Mesenchymal stem cell of Wharton's jelly (primary cell): Measurements from ENCODE around the genes DUS3L and CAPS.

DNA sequence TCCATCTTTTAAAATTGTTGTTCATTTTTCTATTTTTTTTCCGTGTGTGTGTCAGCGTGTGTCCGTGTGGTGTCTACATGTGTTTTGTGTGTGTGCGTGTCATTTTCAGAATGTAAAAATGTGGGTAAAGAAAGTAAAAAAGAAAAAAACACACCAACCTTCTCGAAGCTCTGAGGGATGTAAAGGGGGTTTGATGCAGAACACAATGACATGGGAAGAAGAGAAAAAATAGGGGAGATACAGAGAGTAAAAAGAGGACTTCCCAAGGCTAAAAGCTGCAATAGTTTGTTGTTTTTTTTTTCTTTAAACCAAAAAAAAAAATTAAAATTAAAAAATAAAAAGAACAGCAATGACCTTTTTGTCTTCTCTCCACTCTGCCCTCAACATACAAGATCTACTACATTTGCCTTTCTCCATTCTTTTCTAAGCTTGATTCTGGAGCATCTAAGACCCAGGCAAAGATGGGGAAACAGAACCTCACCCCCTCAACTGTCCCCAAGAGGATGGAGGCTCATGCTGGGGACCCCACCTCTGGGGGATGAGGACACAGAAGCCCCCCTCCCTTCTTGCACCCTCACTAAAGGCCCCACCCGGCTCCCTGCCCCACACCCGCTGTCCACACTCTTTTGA, 84.5 kb downstream of the PTPRS start:
- CAGE, long polyA plus RNA: no peak

DNA sequence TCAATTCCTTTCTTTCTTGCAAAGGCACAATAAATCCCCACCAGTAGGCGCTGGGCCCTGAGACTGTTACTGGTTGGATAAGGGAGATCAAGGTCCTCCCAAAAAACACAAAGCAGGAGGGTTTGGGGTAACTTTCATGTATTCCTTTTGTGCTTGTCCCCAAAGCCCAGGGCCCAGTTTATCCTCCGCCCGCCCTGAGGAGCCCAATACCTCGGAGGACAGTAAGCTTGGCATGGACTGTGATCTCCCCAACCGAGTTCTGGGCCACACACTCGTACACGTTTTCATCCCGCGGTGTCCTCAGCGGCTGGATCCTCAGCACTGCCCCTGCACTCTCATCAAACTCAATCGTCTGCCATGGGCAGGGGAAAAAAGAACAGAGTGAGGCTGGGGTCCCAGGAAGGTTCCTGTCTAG, 67.4 kb downstream of the PTPRS start:
- CAGE, long polyA plus RNA: no peak

DNA sequence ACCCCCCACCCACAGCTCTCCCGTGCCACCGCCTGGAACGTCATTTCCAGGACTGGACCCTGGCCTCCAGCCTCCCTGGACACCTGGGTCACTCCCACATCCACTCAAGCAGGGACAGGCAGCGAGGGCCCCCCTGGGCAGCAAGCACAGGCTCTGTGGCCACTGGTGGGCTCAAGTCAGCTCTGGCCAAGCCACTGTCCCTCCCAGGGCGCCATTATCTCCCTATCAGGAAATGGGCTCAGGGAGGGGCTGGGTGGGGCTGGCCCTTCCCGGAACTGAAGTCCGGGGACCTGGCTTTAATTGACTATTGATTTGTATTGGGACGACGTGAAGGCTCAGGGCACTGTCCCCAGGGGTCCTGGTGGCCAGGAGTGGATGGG, 49.8 kb downstream of the PTPRS start:
- CAGE, long polyA plus RNA: no peak

DNA sequence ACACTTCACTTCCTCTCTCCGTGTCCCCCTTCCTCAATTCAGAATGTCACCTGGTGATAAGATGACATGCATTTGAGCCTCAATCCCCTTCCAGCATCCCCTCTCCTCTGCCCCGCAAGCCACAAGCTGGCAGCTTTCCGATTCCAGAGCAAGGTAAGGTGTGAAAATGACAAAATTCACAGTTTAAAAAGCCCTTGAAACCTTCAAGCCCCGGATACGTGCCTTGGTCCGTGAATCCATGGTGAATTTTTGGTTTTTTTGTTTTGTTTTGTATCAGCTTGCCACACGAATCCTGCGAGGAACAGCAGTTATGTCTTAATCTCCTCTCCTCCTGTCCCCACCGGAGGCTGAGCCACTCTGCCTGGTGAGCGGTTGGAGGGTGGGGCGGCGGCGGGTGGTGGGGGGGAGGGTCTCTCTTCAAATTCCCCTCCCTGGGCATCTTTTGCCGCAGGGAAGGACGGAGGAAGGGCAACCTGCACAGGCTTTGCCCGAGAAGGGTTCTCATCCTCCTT, 4.1 kb downstream of the PTPRS start:
- CAGE, long polyA plus RNA: no peak

- CAGE, long polyA plus RNA: no peak
Measured at GRCh38 chr19:5546353-5546837, 76.2 kb downstream of the SAFB2 start.

GRCh38 chr19:5668978-5669416, 11.3 kb downstream of the MICOS13 start:
- CAGE, long polyA plus RNA: no peak

DNA sequence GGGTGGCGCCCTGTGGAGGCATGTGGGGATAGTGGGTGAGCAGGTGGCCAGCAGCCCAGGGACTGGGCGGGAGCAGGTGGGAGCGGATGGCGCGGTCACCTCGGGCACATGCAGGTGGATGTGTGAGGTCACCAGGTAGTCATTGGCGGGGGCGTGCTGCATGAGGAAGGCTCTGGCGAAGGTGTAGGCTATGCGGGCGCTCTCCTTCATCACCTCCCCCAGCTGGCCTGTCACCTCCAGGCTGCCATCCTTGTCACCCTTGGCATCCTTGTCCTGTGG, 3.3 kb downstream of the RPL36 start:
- CAGE, long polyA plus RNA: no peak

GRCh38 chr19:5791082-5791564, at the start of gene DUS3L:
Gene DUS3L, minus strand, starts transcription at chr19:5791163.
- CAGE, long polyA plus RNA: no peak

DNA sequence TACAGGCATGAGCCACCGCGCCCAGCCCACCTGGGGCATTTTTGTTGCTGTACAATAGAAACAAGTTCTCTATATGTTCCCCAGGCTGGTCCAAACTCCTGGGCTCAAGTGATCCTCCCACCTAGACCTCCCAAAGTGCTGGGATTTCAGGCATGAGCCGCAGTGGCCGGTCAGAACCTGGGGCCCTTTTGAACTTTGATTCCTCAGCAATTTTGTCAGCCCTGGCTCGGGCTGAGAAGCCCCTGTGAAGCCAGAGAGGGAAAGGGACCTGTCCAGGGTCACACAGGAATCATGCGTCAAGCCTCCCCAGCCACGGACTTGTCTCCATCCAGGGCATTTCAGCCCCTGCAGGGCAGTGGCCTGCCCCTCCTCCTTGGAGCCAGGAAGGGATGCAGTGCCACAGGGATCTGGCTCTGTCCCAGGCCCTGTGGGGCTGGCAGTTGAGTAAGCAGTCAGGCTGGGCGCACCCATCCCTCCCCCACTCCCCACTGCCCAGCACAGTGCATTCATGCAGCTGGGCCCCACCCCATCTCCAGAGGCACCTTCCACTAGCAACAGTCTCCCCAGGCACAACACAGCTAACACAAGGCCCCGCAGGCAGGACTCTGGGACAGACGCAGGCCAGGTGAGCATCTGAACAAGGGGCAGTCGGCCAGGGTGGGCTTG, at the start of gene CAPS:
CAPS (plus strand) TSS at position 570 of the 666 bp plus-strand sequence.
- CAGE, long polyA plus RNA: no peak

GRCh38 chr19:5966056-5966775, 11.7 kb downstream of the RANBP3 start:
- CAGE, long polyA plus RNA: no peak

DNA sequence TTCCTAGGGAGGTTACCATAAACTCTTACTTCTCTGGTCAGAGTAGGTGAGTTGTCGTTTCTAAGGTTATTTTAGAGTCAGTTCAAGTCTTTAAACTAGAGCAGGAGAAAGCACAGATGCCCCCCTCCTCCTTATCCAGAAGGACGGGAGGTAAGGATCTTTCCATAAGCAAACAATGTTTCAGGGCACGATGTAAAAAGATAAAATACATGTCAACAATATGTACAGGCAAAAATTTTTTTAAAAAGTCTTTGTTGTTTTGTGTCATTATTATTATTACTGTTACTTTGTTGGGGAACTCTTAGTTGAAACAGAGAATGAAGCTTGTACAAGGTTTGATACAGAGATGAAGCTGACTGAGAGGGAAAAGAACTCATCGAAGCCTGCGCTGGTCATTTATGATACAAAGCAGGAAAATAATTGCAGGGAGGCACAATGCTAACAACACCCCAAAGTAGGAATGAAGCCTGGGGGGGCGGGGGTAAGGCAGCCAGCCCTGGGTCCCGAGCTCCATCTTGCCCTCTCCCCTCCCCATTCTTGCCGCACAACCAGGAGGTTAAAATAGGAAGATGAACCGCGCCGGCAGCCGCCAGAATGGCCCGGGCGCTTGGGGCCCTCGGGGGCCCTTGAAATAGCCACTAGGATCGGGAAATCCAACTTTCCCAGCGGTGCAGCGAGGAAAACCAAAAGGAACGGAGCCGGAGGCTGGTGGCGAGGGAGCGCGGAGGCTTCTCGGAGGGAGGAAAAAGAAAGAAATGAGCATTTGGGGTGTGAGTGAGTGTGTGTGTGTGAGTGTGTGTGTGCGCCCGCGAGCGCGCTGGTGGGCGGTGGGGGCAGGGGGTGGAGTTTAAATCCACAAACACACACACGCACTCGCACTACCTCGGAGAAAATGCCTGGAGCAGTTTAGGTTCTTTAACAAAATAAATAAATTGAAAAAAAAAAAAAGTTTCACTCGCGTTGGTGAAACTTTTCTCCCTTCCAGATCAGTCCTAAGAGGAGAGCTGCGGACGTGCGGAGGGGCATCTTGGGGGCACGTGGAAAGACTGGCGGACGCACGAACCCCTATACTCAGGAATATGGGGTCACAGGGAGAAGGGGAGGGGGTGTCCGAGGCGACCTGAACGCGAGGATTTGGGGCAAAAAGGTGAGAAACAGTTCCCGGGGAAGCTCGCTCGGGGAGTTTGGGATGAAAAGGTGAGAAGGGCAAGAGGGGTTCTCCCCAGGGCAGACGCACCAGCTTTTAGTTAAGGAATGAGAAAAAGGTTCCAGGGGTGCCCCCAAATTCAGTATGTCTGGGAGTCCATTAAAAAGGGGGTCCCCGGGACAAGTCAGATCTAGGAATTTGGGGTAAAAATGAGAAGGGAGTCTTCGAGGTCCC, 1.6 kb downstream of the RFX2 start:
- CAGE, long polyA plus RNA: no peak

DNA sequence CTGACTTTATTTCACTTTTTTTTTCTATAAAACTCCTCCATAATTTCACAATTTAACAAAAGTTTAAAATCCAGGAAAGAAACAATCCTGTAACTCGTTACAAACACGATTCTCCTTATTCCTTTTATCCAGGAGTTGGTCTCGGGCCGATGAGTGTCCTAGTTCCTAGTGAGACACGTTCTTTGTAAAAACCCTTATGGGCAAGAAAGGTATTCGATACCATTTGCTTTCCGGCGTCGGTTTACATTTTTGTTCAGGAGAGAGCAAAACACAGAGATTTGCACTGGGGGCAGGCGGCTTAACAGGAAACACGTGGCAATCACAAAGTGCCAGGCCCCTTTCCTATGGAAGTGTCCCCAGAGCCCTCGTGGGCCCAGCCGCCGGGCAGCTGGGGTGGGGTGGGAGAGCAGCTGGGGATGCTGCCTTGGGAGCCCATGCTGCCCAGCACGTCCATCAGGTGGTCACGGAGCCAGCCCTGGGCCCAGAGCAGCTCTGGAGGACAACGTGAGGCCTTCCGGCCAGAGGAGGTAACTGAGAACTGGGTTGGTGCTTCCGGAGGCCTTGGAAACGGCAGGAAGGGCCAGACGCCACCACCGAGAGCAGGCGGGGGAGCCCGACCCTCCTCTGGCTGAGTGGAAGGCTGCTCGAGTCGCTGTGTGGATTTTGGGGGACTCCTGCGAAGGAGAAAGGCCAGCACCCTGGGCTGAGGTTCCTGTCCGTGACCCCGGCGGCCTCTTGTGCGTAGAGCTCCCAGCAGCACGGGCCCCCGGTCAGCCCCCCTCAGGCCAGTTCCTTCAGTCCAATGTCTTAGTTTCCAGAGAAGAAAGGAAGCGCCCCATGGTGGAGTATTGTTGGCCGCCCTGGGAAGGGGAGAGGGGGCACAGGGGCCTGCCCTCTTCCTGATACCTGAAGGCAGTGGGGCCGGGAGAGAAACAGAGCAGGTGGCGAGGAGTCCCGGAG, 69.1 kb downstream of the MLLT1 start:
- CAGE, long polyA plus RNA: no peak

- CAGE, long polyA plus RNA: no peak
Measured at GRCh38 chr19:6234153-6234668, 45.6 kb downstream of the MLLT1 start.

DNA sequence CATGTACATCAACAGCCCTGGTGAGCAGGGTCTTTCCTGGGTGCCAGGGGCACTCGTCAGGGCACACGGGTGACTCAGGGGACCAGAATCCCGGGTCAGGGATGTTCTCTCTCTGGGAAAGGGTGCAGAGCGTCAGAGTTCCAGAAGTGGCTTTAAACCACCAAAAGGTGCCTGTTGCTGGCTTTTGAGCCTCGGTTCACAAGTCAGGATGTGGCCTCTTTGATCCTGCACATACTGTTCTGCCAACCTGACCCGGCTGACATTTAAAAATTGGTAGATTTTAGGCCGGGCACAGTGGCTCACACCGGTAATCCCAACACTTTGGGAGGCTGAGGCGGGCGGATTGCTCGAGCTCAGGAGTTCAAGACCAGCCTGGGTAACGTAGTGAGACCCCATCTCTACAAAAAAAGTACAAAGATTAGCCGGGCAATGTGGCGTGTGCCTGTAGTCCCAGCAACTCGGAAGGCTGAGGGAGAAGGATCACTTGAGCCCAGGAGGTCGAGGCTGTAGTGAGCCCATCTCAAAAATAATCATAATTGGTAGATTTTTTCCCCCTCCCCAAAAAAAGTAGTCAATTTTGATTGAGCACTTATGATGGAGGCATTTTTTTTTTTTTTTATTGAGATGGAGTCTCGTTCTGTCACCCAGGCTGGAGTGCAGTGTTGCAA, 1.3 kb downstream of the CLPP start:
- CAGE, long polyA plus RNA: no peak

- CAGE, long polyA plus RNA: no peak
Measured at GRCh38 chr19:6393857-6394242, 886 bp upstream of the GTF2F1 start.

DNA sequence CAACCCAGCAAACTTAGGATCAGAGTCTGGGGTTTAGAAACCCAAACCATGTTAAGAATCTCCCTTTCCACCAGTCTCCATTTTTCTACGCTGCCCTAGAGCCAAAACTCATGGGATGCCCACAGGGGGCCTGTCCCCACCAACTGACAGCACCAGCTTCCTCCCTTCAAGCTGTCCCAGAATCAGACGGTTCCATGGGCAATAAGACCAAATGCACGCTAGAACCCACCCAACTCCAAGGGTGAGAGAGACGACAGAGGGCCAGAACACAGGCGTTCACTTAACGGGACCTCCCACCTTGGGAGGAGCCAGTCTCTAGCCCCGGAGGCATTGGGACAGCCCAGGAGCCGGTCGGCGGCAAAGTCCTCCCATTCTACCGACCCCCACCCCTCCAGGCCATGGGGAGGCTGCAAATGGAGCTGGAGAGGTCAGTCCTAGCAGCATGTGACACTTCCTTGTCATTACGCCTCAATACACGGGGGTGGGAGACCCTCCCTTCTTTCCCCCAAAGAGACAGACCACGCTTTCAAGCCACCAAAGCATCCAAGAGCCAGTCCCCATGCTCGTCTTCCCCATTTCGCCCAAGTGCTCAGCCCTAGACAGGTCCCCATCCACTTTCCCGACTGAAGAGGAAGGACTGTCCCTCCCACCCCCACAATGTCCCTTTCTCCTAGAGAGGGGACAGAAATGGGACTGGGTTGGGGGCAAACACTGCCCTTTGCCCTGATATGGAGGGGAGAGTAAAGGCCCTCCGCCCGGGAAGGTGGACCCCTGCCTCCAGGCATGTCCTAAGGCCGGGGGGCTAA, 1.0 kb downstream of the KHSRP start:
- CAGE, long polyA plus RNA: no peak

DNA sequence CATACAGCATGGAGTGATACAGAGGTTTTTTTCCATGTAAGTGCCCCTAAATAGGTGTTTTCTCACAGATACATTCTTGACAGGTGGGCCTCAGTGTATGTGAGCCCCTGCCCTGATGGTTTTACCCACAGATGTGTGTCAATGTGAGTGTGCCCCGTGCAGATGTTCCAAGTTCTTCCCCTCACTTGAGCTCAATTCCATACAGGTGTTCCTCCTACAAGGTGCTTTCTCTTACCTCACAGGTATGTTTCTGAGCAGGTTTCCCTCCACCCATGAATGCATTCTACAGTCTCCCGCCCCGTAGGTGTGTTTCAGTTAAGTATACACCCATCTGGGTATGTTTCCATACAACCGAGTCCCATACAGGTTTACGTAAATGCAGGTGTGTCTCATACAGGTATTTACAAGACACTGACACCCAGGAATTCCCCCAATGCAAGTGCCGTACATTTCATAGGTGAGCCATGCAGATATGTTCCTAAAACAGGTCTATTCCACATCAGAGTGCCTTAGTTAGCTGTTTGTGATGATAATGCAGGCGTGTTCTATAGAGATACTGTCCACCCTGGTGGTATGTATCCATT, 1.9 kb upstream of the CRB3 start:
- CAGE, long polyA plus RNA: no peak

- CAGE, long polyA plus RNA: no peak
Measured at GRCh38 chr19:6466727-6467323, 2.8 kb downstream of the CRB3 start.

- CAGE, long polyA plus RNA: no peak
Measured at GRCh38 chr19:6475286-6475902, 6.2 kb downstream of the DENND1C start.

GRCh38 chr19:6551927-6552375, 21.1 kb downstream of the TNFSF9 start:
- CAGE, long polyA plus RNA: no peak